Tongue (tissue), 2 donors: ENCODE measurements around the genes P2RX4 and TMEM120B.

DNA sequence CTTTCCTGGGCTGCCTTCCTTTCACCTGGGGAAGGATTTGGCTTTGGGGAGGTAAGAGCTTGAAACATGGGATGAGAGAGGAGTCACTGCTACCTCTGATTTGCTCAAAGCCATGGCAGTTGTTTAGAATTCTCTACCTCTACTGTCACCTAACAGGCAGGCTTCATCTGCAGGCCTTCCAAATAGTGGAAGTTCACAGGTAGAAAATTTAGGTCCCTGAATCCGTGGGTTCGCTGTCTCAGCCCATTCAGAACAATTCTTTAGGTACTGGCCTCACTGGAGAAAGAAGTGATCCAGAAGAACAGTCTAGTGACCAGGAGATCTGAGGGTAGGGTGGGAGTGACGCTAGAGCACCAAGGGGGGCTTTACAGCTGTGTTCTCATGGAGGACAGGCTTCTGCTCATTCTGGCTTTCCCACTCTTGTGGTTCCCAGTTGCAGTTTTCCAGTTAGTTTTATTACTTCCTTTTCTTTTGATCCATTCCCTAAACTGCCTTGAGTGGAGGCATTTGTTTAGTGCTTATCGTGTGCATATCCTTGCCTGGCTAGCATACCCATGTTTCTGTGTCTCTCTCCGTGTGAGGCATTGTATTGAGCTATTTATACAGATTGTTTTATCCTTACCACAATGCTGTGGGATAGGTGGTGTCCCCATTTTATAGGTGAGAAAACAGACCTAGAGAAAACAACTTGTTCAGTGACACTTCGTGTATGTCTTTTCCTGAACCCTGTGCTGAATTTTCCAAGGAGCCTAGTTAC, 3.9 kb downstream of the MLEC start:
- RAMPAGE, long total RNA: no peak

- RAMPAGE, long total RNA: no peak
These were observed 34.4 kb downstream of the ACADS start for GRCh38 chr12:120759750-120760722.

- RAMPAGE, long total RNA: no peak
These were observed 411 bp upstream of the SPPL3 start for GRCh38 chr12:120904563-120904974.

GRCh38 chr12:121138334-121138741, 5.7 kb downstream of the P2RX7 start:
- RAMPAGE, long total RNA: no peak

- RAMPAGE, long total RNA: start-site peak on the plus strand at chr12:121210130-121210152, 30 and 29 reads in 2 replicates
These were observed at the start of gene P2RX4 for GRCh38 chr12:121209805-121210683. TSS of gene P2RX4 (plus strand) at chr12:121210129.

- RAMPAGE, long total RNA: no peak
These were observed 523 bp upstream of the CAMKK2 start for GRCh38 chr12:121296790-121297673.

GRCh38 chr12:121309601-121310091, 13.1 kb upstream of the CAMKK2 start:
- RAMPAGE, long total RNA: no peak

DNA sequence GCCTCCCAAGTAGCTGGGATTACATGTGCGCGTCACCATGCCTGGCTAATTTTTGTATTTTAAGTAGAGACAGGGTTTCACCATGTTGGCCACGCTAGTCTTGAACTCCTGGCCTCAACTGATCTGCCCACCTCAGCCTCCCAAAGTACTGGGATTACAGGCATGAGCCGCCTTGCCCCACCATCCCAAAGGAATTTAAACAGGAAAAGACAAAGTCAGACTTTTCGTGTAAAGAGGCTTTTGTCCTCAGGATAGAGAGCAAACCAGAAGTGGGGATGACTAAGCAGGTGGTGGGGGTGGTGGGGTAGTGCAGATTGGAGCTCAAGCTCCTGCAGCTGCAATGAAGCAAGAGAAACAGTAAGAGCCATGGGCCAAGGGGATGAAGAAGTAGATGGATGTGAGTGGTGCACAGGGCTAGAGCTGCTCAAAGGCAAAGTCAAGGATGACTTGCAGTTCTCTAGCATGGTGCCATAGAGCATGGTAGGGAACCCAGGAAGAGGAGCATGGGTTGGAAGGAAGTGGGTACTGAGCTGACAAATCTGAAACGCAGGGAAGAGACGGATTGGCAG, 11.6 kb upstream of the RNF34 start:
- RAMPAGE, long total RNA: no peak

DNA sequence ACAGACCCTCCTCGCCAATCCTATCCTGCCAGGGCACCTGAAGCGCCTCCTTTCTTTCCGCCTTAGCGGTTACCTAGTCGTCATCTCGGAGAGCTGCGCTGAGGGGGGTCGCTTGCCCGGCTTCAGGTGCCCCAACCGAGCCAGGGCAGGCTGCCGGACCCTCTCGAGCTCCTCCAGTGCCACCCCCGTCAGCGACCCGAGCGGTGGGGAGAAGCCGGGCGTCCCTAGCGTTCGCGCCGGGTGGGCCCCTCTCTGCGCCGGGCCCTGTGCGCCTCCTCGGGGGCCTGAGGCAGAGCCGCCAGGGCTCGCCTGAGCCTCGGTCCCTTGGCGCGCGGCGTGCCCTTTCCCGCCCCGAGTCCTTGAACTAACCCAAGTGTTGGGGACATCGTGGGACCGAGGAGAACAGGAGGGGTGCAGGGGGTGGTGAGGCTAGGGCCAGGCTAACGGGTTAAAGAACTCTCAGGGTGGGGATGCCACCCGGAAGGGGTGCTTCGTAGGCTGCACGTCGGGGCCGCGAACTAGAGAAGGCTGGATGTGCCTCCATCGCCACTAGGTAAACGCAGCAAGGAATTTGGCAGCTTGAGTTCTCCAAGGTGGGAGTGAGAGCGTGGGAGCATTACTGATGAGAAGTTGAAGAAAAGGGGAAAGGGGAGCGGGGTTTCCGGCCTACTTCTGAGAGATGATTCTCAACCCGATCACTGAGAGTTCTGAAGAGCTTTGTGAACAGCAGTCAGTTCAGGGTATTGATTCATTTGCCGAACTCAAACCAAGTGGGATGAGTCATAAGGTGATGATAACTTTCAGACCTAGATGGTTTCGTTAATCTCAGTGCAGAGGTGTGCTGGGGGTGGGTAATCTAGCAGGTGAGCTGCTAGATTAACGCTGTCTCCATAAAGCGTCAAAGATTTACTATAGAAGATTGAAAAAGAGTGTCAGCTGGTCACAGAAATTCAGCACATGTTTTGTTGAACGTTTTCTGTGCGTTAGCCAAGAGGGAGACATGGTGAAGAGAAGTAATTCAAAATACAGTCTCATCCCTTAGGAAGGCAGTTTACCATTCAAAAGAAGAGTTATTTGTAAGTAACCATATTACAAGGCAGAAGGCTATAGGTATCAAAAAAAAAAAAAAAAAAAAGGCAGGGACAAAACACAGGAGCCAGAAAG, 704 bp downstream of the RNF34 start:
- RAMPAGE, long total RNA: no peak

DNA sequence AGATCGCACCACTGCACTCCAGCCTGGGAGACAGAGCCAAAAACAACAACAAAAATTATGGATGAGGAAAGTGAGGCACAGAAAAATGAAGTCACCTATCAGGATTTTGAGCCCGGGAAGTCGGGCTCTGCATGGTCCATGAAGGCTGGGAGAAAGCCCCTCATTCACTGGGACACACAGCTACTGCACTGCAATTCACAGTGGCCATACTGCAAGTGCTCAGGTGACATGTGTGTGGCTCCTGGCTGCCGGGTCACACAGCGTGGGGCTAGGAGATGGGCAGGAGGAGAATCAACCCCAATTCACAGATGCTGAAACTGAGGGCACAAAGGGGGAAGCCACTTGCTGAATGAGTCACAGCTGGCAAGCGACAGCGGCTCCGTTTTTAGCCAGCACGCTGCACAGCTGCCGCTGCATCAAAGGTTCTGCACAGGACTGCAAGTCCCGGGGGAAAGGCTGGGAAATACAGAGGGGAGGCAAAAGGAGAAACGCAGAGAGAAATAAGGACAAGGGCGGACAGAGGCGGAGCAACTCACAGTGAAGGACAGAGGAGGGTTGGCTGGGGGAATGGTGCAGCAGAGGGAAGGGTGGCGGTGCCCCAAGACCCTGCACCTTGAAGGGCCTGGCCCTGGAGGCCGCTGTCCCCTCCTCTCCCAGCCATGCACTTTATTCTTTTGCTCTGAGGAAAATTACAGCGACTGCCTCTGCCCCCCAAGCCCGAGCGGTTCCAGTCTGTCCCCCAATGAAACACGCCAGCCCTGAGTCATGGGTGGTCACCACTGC, 57.8 kb downstream of the KDM2B start:
- RAMPAGE, long total RNA: no peak

GRCh38 chr12:121531406-121531738, 49.5 kb downstream of the KDM2B start:
- RAMPAGE, long total RNA: no peak

- RAMPAGE, long total RNA: no peak
These were observed 29.9 kb downstream of the KDM2B start for GRCh38 chr12:121550681-121551536.

- RAMPAGE, long total RNA: no peak
These were observed 9.4 kb upstream of the KDM2B start for GRCh38 chr12:121590369-121590510.

DNA sequence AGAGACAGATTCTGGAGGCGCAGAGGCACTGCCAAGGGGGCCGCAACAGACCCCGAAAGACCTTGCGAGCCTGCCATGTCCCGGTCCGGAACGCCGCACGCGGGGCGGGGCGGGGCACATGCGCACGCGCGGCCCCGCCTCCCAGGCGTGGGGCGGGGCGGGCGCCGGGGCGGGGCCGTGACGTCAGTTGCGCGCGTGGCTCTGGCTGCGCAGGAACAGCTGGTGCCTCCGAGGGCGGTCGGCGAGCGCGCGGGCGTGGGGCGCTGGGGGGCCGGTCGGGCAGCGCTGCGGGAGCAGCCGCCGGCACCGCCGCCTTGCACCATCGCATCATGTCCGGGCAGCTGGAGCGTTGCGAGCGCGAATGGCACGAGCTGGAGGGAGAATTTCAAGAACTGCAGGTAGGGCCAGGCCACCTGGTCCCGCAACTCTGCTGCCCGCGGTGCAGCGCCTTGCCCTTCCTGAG, at the start of gene TMEM120B:
Gene TMEM120B, plus strand, starts transcription at position 186 of the 463 bp plus-strand sequence.
- RAMPAGE, long total RNA: no peak

- RAMPAGE, long total RNA: no peak
These were observed 4.5 kb downstream of the TMEM120B start for GRCh38 chr12:121717022-121717542.

- RAMPAGE, long total RNA: no peak
These were observed 39.2 kb downstream of the RHOF start for GRCh38 chr12:121754157-121754763.

DNA sequence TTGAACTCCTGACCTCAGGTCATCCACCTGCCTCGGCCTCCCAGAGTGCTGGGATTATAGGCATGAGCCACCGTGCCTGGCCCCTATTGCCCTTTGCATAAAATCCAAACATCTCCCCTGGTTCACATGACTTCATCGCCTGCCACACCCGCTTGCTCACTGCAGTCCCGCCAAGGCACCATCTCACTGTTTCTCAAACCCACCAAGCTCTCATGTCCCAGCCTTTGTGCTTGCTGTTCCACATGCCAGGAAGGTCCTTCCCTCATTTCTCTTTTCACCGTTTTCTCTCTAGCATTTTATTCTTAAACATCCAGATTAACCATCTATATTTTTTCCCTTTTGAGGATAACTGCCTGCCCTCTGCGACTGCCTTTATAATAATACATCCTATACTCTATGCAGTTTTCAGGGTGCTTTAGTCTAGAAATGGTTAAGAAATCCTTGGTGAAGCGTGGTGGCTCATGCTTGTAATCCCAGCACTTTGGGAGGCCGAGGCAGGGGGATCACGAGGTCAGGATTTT, 9.6 kb downstream of the RHOF start:
- RAMPAGE, long total RNA: no peak

GRCh38 chr12:121800441-121800802, 3.4 kb upstream of the SETD1B start:
- RAMPAGE, long total RNA: no peak

DNA sequence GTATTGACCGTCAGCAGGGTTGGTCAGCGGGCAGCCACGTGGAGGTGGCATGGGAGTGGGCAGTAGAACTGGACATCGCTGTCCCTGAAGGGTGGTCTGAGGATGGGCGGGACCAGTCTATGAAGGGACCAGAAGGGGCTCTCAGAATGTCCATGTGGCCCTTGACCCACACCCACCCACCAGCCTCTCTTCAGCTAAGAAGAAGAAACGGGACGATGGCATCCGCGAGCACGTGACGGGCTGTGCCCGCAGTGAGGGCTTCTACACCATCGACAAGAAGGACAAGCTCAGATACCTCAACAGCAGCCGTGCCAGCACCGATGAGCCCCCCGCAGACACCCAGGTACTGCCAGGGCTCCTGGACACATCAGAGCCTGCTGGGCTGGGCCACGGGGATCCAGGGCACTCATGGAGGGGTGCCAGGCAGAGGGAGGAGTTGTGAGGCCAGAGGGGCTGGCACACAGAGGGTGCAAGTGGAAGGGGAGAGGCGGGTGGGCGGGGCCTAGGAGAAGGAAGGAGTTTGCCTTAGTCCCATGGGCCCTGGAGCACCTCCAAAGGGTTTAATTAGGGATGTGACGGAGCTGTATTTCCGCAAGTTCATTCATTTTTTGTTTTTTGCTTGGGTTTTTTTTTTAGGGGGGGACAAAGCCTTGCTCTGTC, 21.3 kb downstream of the SETD1B start:
- RAMPAGE, long total RNA: no peak

- RAMPAGE, long total RNA: no peak
These were observed 260 bp downstream of the HPD start for GRCh38 chr12:121858435-121858762.